ENCODE measurements around the genes COG7, PLK1 and ERN2.

- PRO-cap, 2 experiments, result no peak in any of the 2 experiments
- RAMPAGE, long total RNA, 4 experiments, result no peak in any of the 4 experiments
Measured at GRCh38 chr16:22692730-22693487, 121.1 kb upstream of the HS3ST2 start.

DNA sequence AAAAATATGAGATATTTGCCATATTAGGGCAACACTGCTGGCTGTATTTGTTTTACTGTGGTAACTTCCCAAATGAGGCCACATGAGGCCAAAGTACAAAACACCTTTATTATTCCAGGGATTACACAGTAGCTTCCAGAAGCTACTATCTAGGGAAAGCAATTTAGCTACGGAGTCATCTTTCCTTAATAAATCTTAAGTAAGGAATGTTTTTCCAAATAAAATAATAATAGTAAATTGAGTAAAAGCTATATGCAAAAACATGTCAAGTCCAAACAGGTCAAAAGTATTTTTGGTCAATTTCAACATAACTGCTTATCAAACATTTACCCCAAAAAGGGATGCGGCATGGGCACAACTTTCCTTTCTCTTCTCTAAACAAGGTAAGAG, 44.7 kb downstream of the USP31 start:
- PRO-cap, 2 experiments, result no peak in any of the 2 experiments
- RAMPAGE, long total RNA, 4 experiments, result no peak in any of the 4 experiments

- PRO-cap, 2 experiments, result peak in 1 of 2 experiments; most common minus-strand start chr16:23133077 (in 1)
- RAMPAGE, long total RNA, 4 experiments, result no peak in any of the 4 experiments
Measured at GRCh38 chr16:23132654-23133625, 16.3 kb downstream of the USP31 start.

- PRO-cap, 2 experiments, result no peak in any of the 2 experiments
- RAMPAGE, long total RNA, 4 experiments, result no peak in any of the 4 experiments
Measured at GRCh38 chr16:23348558-23349025, 46.5 kb downstream of the SCNN1B start.

GRCh38 chr16:23452483-23453558, at the start of gene COG7:
Gene COG7 (minus strand): TSS chr16:23453189.
- PRO-cap, 2 experiments, result peak in 1 of 2 experiments; most common plus-strand start chr16:23452782 (in 1); most common minus-strand start chr16:23453170 (in 1)
- RAMPAGE, long total RNA, 4 experiments, result start-site peak on the plus strand in 2 of 4 experiments, at chr16:23452776-23453282 at its widest, 9 to 16 reads per replicate; start-site peak on the minus strand in 3 of 4 experiments, at chr16:23452903-23453199 at its widest, 16 to 86 reads per replicate

DNA sequence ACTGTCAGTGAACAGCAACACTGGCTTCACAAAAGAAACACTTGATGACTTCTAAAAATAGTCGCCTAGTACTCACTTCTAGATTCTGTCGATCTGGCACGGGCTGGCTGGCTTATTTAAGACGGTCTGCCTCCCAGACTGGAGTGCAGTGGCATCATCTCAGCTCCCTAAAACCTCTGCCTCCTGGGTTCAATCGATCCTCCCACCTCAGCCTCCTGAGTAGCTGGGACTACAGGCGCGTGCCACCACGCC, 1.9 kb downstream of the NDUFAB1 start:
- PRO-cap, 2 experiments, result no peak in any of the 2 experiments
- RAMPAGE, long total RNA, 4 experiments, result no peak in any of the 4 experiments

GRCh38 chr16:23669200-23669830, 9.4 kb upstream of the PLK1 start:
- PRO-cap, 2 experiments, result no peak in any of the 2 experiments
- RAMPAGE, long total RNA, 4 experiments, result no peak in any of the 4 experiments

- PRO-cap, 2 experiments, result no peak in any of the 2 experiments
- RAMPAGE, long total RNA, 4 experiments, result start-site peak on the plus strand in 1 of 4 experiments, at chr16:23678852-23678944 at its widest, 28 reads per replicate
Measured at GRCh38 chr16:23678553-23679637, at the start of gene PLK1. Gene PLK1 (plus strand): TSS chr16:23678889.

DNA sequence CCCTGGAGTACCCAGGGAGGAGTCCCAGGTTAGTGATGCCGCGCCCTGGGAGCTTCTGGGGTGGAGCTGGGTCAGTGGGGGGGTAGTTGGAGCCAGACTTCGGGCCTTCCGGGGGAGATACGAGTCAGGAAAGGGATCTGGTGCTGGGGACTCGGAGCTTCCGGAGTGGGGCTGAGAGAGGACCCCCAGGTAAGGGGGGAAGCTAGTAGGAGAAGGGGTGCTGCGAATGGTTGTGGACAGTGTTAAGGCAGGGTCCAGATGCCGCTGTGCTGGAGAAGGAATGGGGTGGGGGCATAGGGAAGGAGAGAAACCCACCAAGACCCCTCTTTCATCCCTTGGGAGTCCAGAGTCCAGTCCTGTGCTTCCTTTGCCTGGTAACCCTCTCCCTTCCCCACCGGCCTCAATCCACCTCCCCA, 957 bp downstream of the PLK1 start:
- PRO-cap, 2 experiments, result no peak in any of the 2 experiments
- RAMPAGE, long total RNA, 4 experiments, result no peak in any of the 4 experiments

- PRO-cap, 2 experiments, result no peak in any of the 2 experiments
- RAMPAGE, long total RNA, 4 experiments, result no peak in any of the 4 experiments
Measured at GRCh38 chr16:23711728-23712245, 1.2 kb downstream of the ERN2 start.

DNA sequence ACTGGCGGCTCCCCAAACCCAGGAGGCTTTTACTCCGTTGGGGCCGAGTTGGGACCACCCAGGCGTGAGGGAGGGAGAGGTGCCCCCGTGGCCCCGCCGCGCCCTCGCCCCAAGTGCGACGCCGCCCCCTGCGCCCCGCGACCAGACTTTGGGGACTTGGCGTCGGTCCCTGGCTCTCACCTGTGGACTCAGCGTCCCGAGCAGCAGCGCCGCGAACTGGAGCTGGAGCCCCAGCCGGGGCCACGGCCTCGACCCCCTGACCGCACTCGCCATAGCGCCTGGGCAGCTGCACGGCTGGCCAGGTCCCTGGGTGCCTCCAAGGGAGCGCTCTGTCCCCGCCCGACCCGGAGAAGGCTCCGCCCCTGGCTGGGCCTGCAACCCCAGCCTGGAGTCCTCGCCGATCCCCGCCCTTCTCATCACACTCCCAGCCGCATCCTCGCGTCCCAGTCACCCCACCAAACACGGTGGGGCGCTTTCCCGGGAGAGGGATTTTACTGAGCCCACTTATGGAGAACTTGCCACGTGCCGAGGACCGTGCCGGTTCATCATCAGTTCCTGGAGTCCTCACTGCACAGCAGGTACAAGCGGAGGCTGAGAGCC, at the start of gene ERN2:
Gene ERN2 (minus strand): TSS at position 308 of the 600 bp plus-strand sequence.
- PRO-cap, 2 experiments, result no peak in any of the 2 experiments
- RAMPAGE, long total RNA, 4 experiments, result start-site peak on the minus strand in 2 of 4 experiments, centred at positions 285 to 303 of the sequence, 7 to 98 reads per replicate

DNA sequence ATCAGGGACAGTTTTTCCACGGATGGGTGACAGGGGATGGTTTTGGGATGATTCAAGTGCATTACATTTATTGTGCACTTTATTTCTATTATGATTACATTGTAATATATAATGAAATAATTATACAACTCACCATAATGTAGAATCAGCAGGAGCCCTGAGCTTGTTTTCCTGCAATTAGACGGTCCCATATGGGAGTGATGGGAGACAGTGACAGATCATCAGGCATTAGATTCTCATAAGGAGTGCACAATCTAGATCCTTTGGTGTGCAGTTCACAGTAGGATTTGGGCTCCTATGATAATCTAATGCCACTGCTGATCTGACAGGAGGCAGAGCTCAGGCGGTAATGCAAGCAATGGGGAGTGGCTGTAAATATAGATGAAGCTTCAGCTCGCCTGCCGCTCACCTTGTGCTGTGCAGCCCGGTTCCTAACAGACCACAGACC, 3.0 kb downstream of the CHP2 start:
- PRO-cap, 2 experiments, result no peak in any of the 2 experiments
- RAMPAGE, long total RNA, 4 experiments, result no peak in any of the 4 experiments

DNA sequence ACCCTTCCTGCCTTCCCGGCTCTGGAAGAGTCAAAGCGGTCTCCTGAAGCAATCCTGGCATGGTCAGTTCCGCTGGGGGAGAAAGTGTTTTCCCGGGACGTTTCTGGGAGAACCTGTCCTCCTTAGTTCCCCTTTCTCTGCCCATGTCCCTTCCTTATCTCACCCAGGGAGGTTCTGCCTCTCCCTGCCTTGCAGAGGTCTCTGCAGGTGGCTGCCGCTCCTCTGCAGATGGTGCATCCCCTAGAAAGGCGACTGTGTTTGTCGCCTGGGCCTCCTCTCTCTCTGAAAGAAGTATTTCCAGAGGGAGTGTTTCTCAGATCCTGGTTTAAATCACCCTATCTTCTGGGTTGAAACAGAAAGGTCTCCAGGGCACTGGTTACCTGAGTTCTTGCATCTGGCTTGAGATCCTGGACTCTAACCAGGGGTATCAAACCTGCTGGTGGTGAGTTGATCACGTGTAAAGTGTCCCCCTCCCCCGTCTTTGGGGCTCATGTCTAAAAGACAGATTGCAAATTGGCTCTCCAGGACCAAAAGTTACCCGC, 1.9 kb downstream of the PRKCB start:
- PRO-cap, 2 experiments, result no peak in any of the 2 experiments
- RAMPAGE, long total RNA, 4 experiments, result no peak in any of the 4 experiments

DNA sequence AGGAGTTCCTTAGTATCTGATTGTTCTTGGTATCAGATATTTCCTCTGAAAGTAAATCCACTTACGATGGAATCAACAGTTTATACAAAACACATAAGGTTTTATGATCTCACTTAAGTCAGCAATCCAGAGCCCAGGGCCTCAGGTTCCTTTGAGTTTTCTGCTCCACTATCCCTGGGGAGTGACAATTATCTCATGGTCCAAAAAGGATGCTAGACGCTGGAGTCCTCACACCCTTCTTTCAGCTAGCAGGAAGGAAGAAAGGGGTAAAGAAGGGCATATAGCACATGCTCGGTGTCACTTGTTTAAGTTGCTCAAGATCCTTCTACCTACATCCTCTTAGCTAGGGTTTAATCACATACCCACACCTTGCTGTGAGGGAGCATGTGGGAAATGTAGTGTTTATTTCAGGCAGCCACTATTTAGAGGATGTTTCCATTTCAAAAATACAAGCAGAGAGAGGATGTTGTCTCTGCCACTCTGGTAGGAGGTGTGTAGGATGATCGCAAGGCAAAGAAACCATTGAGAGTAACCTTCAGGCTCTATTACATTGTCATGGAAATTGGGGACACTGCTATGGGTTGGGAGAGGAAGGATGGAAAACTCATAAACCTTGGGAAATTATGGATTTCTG, 4.5 kb downstream of the PRKCB start:
- PRO-cap, 2 experiments, result no peak in any of the 2 experiments
- RAMPAGE, long total RNA, 4 experiments, result no peak in any of the 4 experiments

- PRO-cap, 2 experiments, result no peak in any of the 2 experiments
- RAMPAGE, long total RNA, 4 experiments, result no peak in any of the 4 experiments
Measured at GRCh38 chr16:24217576-24218769, 38.2 kb upstream of the CACNG3 start.

GRCh38 chr16:24729996-24730520, 607 bp downstream of the TNRC6A start:
- PRO-cap, 2 experiments, result peak in 1 of 2 experiments; most common minus-strand start chr16:24730111 (in 1)
- RAMPAGE, long total RNA, 4 experiments, result no peak in any of the 4 experiments

DNA sequence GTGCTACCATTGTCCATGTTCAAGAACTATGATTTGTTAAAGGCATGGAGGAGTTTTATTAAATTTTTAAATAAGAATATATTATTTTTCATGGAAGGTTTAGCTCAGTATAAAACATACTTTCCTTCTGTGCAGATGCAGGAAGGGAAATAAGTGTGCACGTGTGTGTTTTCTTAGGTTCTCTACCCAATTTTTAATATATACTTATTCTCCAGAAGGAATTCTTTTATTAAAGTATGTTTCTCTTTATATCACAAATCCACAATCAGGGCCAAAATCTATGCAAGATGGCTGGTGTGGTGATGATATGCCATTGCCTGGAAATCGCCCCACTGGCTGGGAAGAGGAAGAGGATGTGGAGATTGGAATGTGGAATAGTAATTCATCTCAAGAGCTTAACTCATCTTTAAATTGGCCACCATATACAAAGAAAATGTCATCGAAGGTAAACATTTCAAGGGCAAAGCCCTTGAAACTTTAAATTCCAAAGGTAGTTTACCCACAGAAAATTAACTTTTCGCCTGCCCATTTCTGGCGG, 51.4 kb upstream of the SLC5A11 start:
- PRO-cap, 2 experiments, result no peak in any of the 2 experiments
- RAMPAGE, long total RNA, 4 experiments, result no peak in any of the 4 experiments

GRCh38 chr16:24795594-24796753, 49.8 kb upstream of the SLC5A11 start:
- PRO-cap, 2 experiments, result no peak in any of the 2 experiments
- RAMPAGE, long total RNA, 4 experiments, result no peak in any of the 4 experiments

GRCh38 chr16:24958020-24959196, 56.8 kb downstream of the ARHGAP17 start:
- PRO-cap, 2 experiments, result no peak in any of the 2 experiments
- RAMPAGE, long total RNA, 4 experiments, result start-site peak on the minus strand in 1 of 4 experiments, at chr16:24958272-24958615 at its widest, 20 reads per replicate

DNA sequence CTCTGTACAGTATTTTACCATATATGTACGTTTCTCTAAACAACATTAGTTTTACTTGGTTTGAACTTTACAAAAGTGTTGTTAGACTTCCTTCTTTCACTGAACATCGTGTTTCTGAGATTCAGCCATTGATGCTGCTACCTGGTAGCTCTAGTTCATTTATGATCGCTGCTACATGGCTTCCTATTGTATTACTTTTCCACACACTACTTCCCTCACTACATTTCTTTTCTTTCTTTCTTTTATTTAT, 896 bp upstream of the LCMT1 start:
- PRO-cap, 2 experiments, result no peak in any of the 2 experiments
- RAMPAGE, long total RNA, 4 experiments, result no peak in any of the 4 experiments